Right lobe of liver (tissue), 4 donors: Measurements from ENCODE around the genes PATL1, MS4A6A, MS4A15 and TMEM109.

DNA sequence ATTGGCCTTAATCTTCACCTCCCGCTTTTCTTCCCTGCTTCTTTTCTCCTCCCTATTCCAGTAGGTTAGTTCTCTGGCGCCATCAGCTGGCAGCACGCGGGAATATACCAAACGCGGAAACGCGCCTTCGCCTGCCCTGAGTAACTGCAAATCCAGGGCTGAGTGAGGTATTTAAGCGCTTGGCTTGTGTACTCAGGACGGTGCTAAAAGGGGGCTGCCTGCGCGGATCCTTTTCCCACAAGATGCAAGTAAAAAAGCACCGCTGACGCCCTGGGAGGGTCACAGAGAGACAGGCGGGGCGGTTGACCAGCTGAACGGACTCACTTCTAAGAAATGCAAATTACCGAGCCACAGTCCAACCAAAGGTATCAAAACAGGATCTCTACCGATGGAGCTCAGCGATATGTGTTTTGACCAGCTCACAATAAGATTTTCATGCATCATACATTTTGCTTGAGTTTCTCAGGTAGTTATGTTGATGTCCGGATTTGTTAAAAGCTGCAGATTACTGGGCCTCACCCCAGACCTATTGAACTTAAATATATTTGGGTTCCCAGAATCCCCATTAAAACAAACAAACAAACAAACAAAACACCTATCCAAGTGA, 38.3 kb upstream of the GLYATL1 start:
- PRO-cap, 4 experiments, result peak in 2 of 4 experiments; most common minus-strand start position 146 of the sequence (in 2)
- RAMPAGE, long total RNA, 2 experiments, result no peak in any of the 2 experiments

- PRO-cap, 4 experiments, result peak in 3 of 4 experiments; most common plus-strand start chr11:58940384 (in 3); most common minus-strand start chr11:58940191 (in 2)
- RAMPAGE, long total RNA, 2 experiments, result start-site peak on the plus strand in 2 of 2 experiments, at chr11:58940276-58940365 at its widest, 69 to 176 reads per replicate
Observed at GRCh38 chr11:58939953-58940530, 754 bp downstream of the GLYATL1 start.

DNA sequence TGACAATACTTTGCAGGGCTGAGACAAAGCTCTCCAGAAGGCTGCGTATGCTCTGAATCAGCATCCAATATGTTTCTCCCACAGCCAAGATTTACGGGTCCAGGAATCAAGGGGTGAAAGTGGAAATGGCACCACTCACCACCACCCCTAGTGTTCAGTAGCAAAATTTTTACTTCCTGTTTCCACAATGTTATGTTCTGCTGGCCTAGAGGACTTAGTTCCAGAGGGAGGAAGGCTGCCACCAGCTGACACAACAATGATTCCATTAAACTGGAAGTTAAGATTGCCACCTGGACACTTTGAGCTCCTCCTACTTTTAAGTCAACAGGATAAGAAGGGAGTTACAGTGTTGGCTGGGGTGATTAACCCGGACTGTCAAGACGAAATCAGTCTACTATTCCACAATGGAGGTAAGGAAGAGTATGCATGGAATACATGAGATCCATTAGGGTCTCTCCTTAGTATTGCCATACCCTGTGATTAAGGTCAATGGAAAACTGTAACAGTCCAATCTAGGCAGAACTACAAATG, 68.6 kb upstream of the MPEG1 start:
- PRO-cap, 4 experiments, result no peak in any of the 4 experiments
- RAMPAGE, long total RNA, 2 experiments, result no peak in any of the 2 experiments

DNA sequence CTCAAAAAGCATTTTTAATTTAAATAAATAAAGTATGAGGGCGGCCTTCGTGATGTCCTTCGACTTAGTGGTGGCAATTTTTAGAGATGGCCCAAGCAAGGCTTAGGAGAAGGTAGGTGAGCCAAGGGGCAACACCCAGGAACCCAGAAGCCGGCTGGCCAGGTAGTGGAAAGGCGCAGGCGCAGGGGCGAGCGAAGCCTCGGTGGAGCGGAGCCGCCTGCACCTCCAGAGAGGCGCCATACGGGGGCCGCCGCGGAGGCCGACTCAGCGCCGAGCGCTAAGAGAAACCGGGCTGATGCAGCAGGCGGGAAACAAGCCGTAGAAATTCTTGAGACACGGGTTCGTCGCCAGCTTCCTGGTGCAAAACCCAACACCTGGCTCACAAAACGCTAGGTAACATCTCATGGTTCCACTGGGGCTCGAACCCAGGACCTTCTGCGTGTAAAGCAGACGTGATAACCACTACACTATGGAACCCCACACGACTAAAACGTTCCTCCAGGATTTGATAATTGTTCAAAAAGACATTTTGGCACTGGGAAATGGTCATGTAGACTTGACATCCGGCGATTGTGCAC, 39.0 kb downstream of the OR4D9 start:
- PRO-cap, 4 experiments, result peak in 3 of 4 experiments; most common plus-strand start position 228 of the sequence (in 1); most common minus-strand start position 483 of the sequence (in 3)
- RAMPAGE, long total RNA, 2 experiments, result start-site peak on the minus strand in 1 of 2 experiments, centred at position 481 of the sequence, 8 reads per replicate

DNA sequence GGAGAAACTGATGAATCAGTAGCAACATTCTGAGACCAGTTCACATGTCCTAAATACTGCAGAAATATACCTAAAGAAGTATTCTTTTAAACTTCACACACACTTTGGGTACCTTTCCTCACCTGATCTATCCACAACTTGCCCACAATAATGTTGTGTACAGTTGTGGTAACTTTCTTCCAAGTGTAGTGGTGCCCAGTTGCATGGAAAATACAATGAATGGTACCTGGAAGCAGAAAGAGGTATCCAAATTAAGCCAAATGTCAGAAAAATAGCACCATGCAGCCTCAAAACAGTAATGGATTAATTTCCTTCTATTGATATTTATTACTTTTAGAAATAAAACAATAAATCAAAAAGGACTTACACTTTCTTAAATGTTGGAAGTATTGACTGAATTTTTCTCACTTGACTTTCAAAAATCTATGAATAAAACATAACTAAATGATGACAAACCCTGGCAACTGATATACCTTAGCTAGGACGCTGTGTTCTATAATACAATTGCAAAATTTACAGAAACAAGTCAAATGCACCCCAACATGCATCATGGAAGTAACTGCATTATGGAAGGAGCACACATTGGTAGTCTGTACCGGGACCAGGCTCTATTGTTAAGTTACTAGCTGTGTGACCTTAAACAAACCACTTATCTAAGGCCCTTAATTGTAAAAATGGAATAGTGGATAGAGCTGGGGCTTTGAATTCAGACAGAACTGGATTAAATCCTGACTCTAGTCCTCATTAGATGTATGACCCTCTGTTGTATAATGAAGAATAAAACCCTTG, 34.1 kb downstream of the OSBP start:
- PRO-cap, 4 experiments, result no peak in any of the 4 experiments
- RAMPAGE, long total RNA, 2 experiments, result start-site peak on the minus strand in 2 of 2 experiments, centred at position 148 of the sequence, 27 to 32 reads per replicate

- PRO-cap, 4 experiments, result no peak in any of the 4 experiments
- RAMPAGE, long total RNA, 2 experiments, result start-site peak on the minus strand in 2 of 2 experiments, at chr11:59610412-59610575 at its widest, 17 to 200 reads per replicate
Observed at GRCh38 chr11:59610254-59610872, 5.2 kb downstream of the OSBP start.

GRCh38 chr11:59668738-59669602, at the start of gene PATL1:
Gene PATL1, minus strand, starts transcription at chr11:59669037.
- PRO-cap, 4 experiments, result peak in 4 of 4 experiments; most common plus-strand start chr11:59669363 (in 3); most common minus-strand start chr11:59669016 (in 3)
- RAMPAGE, long total RNA, 2 experiments, result no peak in any of the 2 experiments

GRCh38 chr11:59775042-59775558, 19.9 kb downstream of the STX3 start:
- PRO-cap, 4 experiments, result no peak in any of the 4 experiments
- RAMPAGE, long total RNA, 2 experiments, result no peak in any of the 2 experiments

- PRO-cap, 4 experiments, result no peak in any of the 4 experiments
- RAMPAGE, long total RNA, 2 experiments, result no peak in any of the 2 experiments
Observed at GRCh38 chr11:59815836-59816467, 5.4 kb upstream of the MRPL16 start.

GRCh38 chr11:60182279-60183435, at the start of gene MS4A6A:
Gene MS4A6A, minus strand, starts transcription at chr11:60183083.
- PRO-cap, 4 experiments, result peak in 4 of 4 experiments; most common plus-strand start chr11:60183237 (in 3); most common minus-strand start chr11:60182623 (in 3)
- RAMPAGE, long total RNA, 2 experiments, result start-site peak on the minus strand in 2 of 2 experiments, at chr11:60183021-60183194 at its widest, 982 to 1,609 reads per replicate

- PRO-cap, 4 experiments, result peak in 4 of 4 experiments; most common minus-strand start chr11:60252907 (in 4)
- RAMPAGE, long total RNA, 2 experiments, result no peak in any of the 2 experiments
Observed at GRCh38 chr11:60252728-60253045, 9.8 kb upstream of the MS4A4E start.

DNA sequence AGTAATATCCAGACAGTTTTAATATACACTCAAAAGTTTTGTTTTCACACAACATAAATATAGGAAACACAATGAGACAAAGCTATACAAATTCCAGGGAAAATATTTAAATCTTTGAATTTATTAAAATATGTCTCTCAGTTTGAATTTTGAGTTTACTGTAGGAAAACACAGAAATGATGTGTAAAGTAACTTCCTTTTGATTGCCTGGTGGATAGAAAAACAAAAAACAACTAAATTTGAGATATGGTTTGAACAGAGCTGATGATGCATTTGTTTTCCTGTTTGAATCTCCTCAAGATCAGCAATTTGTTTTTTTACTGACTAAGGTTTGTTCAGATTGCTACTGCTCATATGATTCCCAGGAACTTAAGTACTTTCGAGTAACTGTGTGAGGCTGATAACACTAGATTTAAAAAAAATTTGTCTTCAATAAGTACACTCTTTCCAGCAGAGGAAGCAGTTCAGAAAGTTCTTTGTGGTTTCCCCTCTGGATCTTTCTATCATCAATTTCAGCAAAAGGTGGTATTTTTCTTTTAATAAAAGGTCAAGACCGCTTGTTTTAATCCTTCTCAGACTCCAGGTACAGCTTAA, 12.5 kb upstream of the MS4A6E start:
- PRO-cap, 4 experiments, result peak in 3 of 4 experiments; most common plus-strand start position 462 of the sequence (in 3); most common minus-strand start position 293 of the sequence (in 2)
- RAMPAGE, long total RNA, 2 experiments, result no peak in any of the 2 experiments

GRCh38 chr11:60756770-60757265, at the start of gene MS4A15:
Gene MS4A15, plus strand, starts transcription at chr11:60756867.
- PRO-cap, 4 experiments, result no peak in any of the 4 experiments
- RAMPAGE, long total RNA, 2 experiments, result no peak in any of the 2 experiments

DNA sequence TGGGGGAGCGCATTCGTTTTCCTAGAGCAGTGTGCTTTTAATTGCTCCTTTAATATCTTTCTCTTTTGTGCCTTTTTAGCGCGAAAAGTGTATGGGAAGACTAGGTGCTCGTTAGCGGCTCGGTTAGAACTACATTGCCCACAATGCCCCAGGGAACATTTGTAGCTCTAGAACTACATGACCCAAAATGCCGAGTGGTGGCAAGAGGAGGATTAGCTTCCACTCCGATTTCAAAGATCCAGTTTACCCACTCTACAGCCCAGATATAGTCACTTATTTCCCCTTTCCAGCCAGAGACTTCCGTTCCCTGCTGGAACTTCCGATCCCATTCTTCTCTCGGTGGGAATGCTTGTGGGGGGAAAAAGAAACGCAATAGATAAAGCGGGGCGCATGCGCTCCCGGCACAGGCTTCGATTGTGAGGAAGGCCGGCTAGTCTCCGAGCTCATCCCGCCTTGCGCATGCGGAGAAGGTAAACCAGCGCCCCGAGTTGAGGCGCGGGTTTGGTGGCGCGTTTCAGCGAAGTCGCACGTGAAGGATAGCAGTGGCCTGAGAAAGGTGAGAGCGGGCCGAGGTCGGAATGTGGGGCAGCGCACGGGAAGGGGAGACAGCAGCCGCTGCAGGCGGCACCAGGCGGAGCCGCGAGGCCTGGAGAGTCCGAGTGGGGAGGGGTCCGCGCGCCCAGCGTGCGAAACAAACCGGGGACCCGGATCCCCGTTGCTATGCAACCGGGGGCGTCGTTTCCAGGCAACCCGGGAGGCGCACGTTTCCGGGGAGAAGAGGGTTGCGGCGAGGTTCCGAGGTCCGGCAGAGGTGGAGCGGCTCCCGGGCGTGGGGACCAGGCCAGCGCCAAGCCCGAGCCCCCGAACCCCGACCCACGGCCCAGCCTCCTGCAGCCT, at the start of gene TMEM109:
TSS of gene TMEM109 (plus strand) at position 446 of the 897 bp plus-strand sequence.
- PRO-cap, 4 experiments, result peak in 4 of 4 experiments; most common plus-strand start position 241 of the sequence (in 3); most common minus-strand start position 418 of the sequence (in 3)
- RAMPAGE, long total RNA, 2 experiments, result start-site peak on the plus strand in 2 of 2 experiments, centred at positions 441 to 454 of the sequence, 439 to 1,027 reads per replicate

DNA sequence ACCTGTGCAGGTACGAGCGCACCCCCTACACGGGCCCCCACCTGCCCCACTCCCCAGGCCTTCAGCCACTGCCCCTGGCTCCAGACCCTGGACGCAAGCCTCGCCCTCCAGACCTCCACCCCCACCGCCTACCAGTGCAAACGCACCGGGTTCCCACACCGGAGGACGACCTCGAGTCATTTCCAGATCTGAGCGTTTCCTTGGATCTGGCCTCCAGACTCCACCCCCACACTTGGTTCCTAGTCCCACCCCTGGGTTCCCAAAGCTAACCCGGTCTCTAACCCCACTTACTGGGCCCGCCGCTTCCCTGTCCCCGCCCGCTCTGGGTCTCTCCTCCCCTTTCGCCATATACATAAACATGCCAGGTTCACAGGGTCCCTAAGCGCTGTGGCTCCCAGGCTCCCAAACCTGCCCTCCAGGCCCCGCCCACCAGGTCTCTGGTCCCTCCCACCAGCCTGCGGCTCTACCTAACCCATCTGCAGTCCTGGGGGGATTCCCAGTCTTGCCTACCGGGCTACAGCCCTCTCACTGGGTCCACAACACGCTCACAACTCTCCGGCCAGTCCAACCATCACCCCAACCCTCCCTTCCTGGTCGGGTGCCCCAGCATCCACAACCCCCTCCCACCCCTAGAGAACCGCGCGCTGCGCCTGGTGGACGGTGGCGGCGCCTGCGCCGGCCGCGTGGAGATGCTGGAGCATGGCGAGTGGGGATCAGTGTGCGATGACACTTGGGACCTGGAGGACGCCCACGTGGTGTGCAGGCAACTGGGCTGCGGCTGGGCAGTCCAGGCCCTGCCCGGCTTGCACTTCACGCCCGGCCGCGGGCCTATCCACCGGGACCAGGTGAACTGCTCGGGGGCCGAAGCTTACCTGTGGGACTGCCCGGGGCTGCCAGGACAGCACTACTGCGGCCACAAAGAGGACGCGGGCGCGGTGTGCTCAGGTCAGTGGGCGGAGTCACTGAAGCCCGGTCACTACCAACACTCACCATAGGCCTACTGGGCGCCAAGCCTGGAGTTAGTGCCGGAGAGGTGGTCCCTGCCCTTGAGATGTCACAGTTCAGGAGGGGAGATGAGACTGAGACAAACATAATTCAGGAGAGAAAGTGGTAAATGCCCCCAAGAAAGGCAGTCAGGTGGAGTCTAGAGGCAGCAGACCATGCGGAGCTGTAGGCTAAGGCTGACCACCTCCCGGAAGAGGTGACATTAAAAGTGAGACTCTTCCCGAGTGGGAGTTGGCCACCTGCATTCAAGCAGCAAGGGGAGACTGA, 36.9 kb downstream of the CD6 start:
- PRO-cap, 4 experiments, result no peak in any of the 4 experiments
- RAMPAGE, long total RNA, 2 experiments, result no peak in any of the 2 experiments

GRCh38 chr11:61042601-61042930, 59.7 kb upstream of the CD5 start:
- PRO-cap, 4 experiments, result no peak in any of the 4 experiments
- RAMPAGE, long total RNA, 2 experiments, result no peak in any of the 2 experiments

- PRO-cap, 4 experiments, result no peak in any of the 4 experiments
- RAMPAGE, long total RNA, 2 experiments, result no peak in any of the 2 experiments
Observed at GRCh38 chr11:61102650-61103611, 642 bp downstream of the CD5 start.

GRCh38 chr11:61123480-61123890, 21.2 kb downstream of the CD5 start:
- PRO-cap, 4 experiments, result no peak in any of the 4 experiments
- RAMPAGE, long total RNA, 2 experiments, result no peak in any of the 2 experiments

DNA sequence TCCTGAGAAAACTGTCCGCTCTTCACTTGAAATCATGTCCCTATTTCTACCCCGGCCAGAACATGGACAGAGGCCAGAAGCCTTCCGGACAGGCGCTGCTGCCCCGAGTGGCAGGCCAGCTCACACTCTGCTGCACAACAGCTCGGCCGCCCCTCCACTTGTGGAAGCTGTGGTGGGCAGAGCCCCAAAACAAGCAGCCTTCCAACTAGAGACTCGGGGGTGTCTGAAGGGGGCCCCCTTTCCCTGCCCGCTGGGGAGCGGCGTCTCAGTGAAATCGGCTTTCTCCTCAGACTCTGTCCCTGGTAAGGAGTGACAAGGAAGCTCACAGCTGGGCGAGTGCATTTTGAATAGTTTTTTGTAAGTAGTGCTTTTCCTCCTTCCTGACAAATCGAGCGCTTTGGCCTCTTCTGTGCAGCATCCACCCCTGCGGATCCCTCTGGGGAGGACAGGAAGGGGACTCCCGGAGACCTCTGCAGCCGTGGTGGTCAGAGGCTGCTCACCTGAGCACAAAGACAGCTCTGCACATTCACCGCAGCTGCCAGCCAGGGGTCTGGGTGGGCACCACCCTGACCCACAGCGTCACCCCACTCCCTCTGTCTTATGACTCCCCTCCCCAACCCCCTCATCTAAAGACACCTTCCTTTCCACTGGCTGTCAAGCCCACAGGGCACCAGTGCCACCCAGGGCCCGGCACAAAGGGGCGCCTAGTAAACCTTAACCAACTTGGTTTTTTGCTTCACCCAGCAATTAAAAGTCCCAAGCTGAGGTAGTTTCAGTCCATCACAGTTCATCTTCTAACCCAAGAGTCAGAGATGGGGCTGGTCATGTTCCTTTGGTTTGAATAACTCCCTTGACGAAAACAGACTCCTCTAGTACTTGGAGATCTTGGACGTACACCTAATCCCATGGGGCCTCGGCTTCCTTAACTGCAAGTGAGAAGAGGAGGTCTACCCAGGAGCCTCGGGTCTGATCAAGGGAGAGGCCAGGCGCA, 24.3 kb downstream of the CD5 start:
- PRO-cap, 4 experiments, result no peak in any of the 4 experiments
- RAMPAGE, long total RNA, 2 experiments, result no peak in any of the 2 experiments

DNA sequence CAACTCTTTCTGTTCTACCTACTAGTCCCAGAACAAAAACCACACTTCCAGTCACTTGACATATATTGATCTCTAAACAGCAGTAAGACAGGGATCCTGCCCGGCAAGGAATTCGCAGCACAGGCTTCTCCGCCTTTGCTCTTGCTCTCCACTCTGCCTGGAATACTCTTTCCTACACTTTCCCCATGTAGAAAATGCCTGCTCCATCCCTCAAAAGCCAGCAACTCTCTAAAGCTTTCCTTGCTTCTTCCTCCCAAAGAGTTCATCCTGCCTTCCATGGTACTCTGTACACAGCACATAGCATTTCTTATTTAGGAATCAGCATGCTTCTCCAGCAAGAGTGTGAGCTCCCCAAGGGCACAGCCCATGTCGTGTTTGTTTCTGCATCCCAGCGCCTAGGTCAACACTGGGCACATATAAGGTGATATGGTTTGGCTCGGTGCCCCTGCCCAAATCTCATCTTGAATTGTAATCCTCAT, 8.5 kb downstream of the VPS37C start:
- PRO-cap, 4 experiments, result no peak in any of the 4 experiments
- RAMPAGE, long total RNA, 2 experiments, result no peak in any of the 2 experiments